ENCODE measurements around the gene ZC3H8.

- RRBS, result no CpG with 5 or more reads among the region's 40 CpGs
These were observed 33.4 kb upstream of the RGPD5 start for GRCh38 chr2:109760717-109761138.

DNA sequence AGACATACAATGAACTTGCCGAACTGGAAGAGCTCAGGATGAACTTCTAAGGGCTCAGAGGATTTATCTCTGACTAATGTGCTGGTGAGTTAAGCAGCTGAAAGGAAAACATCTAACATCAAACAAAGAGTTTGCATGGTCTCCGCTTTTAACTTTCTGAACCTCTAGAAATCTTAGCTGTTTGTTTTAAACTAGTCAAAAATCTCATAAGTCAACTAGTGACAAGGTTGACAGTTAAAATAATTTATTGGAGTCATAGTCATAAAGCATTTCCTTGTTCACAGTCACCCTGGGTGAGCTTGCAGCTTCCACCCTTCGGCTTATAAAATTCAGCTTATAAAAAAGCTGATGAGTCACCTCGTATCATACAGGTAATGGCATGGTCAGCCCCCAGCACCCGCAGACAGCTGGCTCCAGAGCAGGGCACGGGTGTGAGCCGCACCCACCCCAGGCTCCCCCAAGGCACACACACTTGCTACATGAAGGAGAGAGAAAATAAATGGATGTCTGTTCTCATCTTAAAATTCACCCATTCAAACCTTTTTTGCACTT lies 9.6 kb downstream of the MALL start:
- RRBS, result no CpG with 5 or more reads among the region's 7 CpGs

- RRBS, result no CpG with 5 or more reads among the region's 8 CpGs
These were observed 47.1 kb downstream of the BCL2L11 start for GRCh38 chr2:111167693-111168433.

DNA sequence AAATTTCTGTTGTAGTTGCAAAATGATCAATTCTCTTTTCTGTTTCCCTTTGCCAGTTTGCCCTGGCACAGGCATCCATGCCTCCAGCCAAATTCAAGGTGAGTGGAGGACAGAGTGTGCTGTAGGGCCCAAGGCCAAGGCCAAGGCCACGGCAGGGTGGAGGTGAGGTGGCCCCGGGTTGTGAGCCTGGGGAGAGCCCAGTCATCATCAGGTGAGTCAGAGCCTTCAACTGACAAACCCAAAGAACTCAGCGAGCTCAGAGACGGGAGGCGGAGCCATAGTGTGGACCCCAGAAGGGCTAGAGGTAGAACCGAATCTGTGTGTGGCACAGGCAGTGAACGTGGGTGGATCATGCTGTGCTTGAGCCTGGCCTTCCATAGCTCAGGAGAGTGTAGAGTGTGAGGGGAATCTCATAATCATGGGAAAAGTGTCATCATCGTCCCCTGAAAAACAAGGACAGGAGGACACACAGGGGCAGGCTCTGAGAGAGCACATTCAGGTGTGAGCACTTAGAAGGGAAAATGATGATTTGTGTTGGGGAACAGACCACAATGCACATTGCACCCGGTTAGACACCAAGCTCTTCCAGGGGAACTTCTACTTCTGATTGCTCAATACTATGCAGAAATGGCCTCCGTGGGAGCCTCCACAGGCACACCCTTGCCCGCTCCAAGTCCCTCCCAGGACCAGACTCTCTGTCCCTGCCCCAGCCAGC lies 55.9 kb downstream of the BCL2L11 start:
- RRBS, result no CpG with 5 or more reads among the region's 11 CpGs

DNA sequence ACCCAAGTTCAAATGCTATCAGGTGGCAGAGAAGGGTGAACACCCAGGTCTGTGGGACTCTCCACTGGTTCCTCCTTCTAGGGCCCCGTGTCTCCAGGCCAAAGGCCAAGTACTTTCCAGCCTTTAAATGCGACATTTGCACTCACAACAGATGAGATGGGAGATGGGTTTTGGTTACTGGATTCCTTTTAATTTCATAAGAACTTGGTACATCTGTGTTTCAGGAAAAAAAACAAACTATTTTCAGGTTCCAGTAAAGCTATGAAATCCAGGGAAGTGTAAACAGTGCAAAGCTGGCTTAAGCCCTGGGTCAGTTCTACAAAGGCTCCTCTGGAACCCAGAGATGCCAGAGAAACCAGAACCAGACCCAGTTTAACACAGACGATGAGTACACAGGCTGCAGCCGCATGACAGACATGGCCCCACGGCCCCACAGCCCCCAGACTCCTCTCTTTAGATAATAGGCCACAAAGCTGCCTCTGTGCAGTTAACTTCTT lies 361.6 kb downstream of the ANAPC1 start:
- RRBS, result no CpG with 5 or more reads among the region's 5 CpGs

DNA sequence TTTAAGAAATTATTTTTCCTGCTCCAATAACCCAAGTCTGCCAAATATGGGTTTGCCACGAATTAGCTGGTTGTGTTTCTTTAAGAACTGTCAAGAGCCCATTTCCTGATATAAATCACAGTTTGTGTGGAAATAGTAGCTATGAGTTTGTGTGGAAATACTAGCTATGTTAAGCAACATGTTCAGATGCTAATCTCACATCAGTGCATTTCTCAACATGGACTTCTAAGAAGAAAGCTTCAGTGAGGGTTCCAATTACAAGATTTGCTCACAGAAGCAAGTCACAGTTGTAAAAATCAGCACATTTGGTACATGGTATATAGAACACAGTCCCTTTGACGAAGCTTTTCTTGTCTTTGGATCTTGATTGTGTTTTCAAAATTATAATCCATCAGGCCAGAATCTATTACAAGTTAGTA lies 259.2 kb downstream of the ANAPC1 start:
- RRBS, result no CpG with 5 or more reads among the region's 2 CpGs

GRCh38 chr2:111736231-111736543 lies 147.8 kb downstream of the ANAPC1 start:
- RRBS, result no CpG with 5 or more reads among the region's 2 CpGs

DNA sequence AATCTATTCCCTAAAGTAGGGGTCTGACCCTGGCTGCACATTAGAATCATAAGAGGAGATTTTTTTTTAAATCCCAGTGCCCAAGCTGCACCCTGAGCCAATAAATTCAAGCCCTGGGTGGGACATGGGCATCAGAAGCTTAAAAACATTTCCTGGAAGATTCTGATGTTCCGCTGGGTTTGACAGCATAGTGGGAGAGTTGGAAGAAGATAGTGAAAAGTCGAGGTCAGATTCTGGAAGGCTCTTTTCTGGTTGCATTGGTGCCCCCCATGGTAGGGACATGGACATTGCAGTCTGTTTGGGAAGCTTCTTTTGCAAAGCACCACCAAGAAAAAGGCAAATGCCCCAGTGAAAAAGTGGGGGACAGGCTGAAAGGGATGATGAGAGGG lies 20.9 kb downstream of the MERTK start:
- RRBS, result no CpG with 5 or more reads among the region's 2 CpGs

GRCh38 chr2:111957676-111958649 lies 59.6 kb downstream of the MERTK start:
- RRBS, result no CpG with 5 or more reads among the region's 8 CpGs

GRCh38 chr2:112182354-112183180 lies 44.4 kb downstream of the FBLN7 start:
- RRBS, result no CpG with 5 or more reads among the region's 18 CpGs

DNA sequence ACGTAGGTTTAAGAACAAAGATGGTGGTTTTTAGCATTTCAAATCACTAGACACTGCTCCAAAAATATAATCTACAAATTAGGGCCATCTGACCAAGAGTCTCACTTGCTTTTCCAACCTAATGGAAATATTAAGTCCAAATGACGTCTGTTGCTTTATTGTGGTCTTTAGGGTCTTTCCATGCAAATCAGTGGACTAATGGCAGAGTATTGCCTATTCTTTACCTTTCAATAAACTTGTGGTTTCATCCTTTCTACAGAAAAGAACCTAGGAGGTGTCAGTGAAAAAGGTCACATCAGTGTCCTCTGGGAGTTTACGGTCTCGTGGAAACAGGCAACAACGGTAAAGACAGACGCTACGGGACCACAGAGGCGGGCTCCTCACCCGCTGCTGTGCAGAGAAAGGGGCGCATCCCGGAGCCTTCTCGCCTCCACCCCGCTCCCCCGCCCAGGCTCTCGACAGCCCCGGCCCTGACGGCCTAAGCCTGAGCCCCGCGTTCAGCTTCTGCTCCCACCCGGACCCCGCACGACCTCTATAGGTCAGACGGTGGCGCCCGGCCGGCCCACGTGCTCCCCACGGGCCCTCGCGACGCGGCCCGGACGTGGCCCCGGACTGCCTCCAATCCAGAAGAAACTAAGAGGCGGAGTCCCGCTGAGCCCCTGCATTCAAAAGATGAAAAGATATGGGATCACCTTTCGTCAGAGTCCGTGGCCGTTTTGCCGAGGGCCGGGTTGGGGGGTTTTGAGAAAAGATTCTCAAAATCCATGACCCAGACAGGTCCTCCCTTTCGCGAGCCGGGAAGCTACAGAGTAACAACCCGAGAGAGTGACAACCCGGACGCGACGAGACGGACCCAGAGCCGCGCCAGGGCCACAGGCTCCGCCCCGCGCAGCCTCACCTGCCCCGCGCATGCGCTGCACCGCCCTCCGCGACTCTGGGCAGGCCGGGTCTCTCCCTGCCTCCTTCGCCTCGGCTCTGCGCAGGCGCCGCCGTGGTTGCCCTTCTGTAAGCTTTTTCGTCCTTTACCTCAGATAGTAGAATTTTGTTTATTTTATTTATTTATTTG lies at the start of gene ZC3H8:
Gene ZC3H8 (minus strand): TSS at position 827 of the 1,066 bp plus-strand sequence.
- RRBS, result 6% methylated on average over 31 of the region's 70 CpGs

DNA sequence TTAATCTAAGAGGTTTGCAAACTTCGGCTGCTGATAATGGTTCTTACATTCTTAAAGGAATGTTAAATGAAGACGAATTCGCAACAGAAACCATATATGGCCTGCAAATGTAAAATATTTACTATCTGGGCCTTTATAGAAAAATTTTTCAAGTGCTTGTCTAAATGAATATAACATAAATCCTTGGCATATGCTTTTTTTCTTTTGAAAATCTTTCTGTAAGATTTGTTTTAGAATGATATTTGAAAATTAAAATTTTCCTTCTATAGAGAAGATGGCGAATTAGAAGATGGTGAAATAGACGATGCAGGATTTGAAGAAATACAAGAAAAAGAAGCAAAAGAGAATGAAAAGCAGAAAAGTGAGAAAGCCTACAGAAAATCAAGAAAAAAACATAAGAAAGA lies 24.2 kb downstream of the ZC3H6 start:
- RRBS, result no CpG with 5 or more reads among the region's 5 CpGs

DNA sequence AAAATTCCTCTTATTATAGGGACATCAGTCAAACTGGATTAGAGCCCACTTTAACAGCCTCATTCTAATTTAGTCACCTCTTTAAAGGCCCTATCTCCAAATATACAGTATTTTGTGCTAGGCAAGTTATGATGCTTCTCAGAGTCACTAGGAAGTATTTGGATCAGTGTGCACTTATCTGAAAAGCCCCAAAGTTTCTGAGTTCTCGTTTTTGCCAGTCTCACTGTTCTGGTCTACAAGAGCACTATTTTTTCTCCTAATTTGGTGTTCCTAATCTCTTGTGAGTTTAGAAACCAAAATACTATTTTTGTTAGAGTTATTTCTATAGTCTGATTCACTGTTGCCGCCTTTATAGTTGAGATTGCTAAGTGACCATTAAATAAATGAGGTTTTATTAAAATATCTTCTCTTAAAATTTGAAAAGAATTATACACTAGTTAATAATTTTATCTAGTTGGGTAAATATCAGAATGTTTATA lies 29.2 kb downstream of the ZC3H6 start:
- RRBS, result no CpG with 5 or more reads among the region's 2 CpGs

GRCh38 chr2:112314753-112315408 lies 39.5 kb downstream of the ZC3H6 start:
- RRBS, result no CpG with 5 or more reads among the region's 3 CpGs

DNA sequence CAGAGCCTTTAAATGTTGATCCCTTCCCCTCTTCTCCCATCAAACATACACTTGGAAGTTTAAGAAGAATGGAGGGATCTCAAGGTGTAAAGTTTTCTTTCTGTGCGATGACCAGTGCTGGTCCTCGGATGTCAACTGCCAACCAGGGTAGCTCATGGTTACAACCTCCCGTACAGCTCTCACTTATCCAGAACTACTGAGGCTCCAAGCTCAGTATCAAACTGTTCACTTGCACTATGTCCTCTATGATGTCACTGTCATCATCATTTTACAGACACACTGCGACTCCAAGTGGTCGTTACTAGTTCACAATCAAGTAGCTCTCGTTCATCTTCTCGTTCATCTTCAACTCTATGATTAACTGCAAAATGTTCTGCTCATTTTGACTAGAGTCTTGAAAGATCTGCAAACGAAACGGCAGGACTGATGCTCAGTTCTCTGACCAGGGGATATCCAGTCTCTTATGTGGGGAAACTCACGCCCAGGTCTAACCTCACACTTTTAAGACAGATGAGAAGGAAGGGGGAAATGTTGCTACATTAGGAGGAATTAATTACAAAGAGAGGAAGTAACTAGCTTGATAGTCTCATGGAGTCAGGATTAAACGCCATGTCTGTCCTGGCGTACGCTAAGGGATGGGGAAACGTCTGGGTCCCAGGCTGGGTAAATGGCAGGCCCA lies 929 bp upstream of the CHCHD5 start:
- RRBS, result no CpG with 5 or more reads among the region's 14 CpGs

GRCh38 chr2:112650569-112651563 lies 5.1 kb downstream of the SLC20A1 start:
- RRBS, result no CpG with 5 or more reads among the region's 5 CpGs

- RRBS, result no CpG with 5 or more reads among the region's 13 CpGs
These were observed 12.1 kb downstream of the SLC20A1 start for GRCh38 chr2:112657612-112658394.

DNA sequence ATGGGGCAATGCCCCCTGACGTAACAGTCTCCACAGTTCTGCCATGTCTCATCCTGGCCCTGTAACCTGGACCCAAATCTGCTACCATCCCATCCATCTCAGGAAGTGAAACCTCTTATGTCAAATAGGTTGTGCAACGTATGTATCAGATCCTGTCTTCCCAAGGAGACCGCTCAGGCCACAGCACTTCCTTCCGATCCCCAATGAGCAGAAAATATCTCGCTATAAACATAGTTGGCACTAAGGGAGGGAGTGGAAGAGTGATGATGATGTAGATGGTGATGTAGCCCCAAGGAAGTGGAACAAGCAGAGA lies 2.9 kb upstream of the IL1B start:
- RRBS, result no CpG with 5 or more reads among the region's 5 CpGs

- RRBS, result no CpG with 5 or more reads among the region's 1 CpG
These were observed 27.5 kb upstream of the IL1B start for GRCh38 chr2:112863995-112864503.

GRCh38 chr2:112885660-112886088 lies 25.3 kb upstream of the IL37 start:
- RRBS, result no CpG with 5 or more reads among the region's 4 CpGs

Measured in epidermal melanocyte (primary cell).